Transverse colon (tissue), 4 donors: ENCODE measurements around the genes ASDURF, PMS1, C2orf88 and MFSD6.

DNA sequence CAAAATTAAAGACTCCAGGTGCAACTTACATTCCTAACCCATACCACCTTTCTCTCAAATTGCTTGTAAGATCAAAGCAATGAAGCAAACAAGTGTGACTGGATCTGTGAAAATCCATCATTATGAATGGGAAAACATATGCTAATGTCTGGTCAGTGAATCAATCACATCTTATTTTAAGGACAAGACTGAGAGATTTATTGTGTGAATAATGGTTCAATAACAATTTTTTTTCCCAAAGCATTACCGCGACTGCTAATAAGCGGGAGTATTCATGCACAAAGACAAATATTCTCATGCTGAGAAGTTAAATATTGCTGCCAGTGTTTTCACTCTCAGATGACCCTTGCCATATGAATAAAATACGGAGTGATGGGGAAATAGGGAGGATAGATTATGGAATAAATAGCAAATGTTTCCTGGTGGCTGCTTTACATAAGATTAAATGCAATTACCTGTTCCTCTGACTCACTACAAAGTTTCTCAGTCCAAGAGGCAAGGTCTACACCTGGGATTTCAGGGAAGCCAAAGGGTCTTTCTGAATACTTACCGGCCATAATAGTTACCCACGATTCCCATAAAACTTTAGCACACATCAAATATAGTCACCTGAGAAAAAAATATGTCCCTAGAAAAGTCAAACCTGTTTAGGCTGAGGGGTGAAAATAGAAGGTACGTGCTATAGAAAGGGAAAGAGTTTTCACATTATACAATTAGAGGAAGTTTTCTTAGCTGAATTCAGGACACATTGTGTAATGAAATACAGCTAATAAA lies 59.5 kb downstream of the WDR75 start:
- PRO-cap: bidirectional peak, plus-strand start at position 476 of the sequence, minus-strand start at position 348 of the sequence
- RAMPAGE, long total RNA, 4 experiments: no peak in any of the 4 experiments

DNA sequence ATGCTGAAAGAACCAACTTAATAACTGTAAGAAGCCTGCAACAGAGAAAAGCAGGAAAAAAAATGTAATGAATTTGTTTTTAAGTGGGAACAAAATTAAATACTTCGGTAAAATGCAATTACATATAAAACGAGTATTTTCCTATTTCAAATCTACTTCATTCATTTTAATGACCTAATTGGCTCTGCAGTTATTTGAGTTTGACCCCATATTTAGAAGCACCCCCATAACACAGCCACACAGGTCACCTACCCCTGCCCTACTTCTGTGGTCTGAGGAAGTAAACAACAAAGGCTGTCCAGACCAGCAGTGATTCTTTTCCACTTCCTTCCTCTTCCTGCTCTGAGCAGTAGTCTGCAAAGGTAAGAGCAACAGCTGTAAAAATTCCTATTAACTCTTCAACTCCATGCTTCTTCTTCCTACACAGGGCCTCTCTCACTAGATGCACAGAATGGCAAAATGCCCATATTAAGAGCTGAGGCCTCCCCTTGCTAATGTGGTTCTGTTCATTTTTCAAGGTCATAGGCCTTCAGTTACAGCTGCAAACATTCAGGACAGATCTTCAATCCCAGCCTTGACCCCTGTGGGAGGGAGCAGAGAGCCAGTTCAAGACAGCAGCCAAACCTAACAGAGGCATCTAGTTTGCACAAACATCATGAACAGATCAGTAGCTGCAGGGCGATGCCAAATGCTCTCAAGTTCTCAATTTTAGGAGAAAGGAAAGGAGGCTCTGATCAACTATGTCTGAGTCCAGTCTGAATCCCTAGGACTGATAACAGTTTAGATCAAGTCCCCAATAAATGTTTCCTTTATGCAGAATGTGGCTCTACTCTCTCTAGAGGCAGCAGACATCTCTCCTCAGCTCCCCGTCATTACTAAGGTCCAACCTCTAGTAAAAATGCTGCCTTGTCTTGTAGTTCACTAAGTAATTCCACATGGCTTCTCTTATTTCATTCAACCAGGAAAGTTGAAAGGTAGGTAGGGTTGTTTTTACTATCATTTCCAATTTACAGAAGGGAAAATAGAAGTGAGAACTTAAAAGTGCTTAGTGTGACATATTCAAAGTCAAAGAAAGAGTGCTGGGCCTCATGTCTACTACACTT lies 20.9 kb downstream of the SLC40A1 start:
- PRO-cap: no peak
- RAMPAGE, long total RNA, 4 experiments: no peak in any of the 4 experiments

GRCh38 chr2:189575090-189575570 lies 5.5 kb downstream of the SLC40A1 start:
- PRO-cap: no peak
- RAMPAGE, long total RNA, 4 experiments: no peak in any of the 4 experiments

DNA sequence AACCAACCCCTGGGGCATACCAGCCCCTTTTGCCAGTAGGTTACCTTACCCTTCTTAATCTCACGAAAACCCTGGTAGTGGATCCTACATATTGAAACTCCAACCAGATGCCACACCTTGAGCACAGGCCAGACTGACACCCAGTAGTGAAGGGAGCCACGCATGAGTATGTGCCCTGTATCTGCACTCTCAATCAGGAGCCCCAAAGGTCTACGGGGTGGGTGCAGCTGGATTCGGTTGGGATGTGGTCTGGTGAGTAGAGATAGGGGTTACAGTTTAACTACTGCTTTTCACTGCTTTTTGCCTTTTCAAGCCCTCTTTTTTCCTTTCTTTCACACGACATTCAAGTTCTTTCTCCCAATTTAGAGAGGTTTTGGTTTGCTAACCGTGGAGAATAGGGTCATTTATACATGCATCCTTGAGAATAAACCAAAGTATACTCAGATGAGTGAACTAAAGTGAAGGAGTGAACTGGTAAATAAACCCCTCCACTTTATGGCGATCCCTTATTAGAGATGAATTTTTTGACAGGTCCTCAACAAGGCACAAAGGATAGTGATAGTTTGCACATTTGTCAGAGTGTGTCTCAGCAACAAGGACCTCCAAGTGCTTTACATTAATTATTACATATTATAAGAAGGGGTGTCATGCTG lies 1.4 kb upstream of the SLC40A1 start:
- PRO-cap: no peak
- RAMPAGE, long total RNA, 4 experiments: no peak in any of the 4 experiments

DNA sequence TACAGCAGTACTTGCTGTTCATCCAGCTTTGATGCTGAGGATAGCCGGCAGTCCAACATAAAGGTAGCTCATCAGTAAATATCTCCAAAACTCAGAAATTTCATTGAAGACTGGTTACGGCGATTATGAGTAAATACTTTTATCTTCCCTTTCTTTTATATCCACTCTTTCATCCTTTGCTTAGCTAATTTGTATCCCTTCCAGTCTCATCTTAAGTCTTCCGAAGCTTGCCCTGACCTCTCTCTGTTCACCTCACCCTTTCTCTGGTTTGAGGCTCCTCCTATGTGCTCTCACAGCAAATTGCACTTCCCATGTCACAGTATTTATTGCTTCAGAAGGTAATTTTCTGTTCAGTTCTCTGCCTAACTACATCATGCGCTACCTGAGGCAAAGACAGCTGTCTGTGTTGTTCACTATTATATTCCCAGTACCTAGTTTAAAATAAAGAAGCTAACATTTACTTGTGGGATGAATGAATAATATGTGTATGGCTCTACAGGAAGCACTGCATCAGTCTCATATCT lies 32.1 kb upstream of the ASDURF start:
- PRO-cap: no peak
- RAMPAGE, long total RNA, 4 experiments: no peak in any of the 4 experiments

DNA sequence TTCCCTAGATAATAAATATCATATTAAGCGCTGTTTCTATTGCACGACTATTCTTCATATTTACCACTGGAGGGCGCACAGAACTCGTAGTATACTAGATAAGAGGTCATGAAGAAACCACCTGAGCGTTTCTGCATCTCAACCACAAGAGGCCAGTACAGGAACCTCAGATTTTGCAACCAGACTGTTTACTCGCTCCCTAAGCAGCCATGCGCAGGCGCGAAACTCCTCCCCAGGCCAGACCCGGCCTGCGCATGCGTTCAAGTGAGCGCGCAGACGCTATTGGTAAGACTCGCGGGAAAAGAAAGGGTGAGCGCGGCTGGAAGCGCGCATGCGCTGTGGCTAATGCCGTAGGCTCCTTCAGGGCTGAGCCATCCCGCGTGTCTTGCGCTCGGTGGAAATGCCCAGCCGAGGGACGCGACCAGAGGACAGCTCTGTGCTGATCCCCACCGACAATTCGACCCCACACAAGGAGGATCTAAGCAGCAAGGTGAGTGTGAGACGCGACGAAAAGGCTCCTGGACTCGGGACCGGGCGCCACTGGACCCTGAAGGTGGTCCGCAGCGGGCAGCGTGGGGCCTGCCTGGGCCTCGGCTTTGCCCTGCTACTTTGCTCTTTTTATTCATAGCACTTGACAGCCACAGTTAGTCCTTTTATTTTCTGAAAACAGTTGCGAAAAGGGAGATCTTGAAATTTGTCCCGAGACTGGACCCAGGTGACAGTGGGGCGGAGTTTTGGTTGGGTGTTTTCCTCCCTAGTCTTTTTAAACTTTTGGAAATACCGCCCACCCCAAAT lies at the start of gene ASDURF:
ASDURF (plus strand) TSS at position 339 of the 795 bp plus-strand sequence.
- PRO-cap: bidirectional peak, plus-strand start at position 397 of the sequence, minus-strand start at position 133 of the sequence
- RAMPAGE, long total RNA, 4 experiments: start-site peak on the plus strand in 4 of 4 experiments, centred at positions 348 to 380 of the sequence, 22 to 1,257 reads per replicate

- PRO-cap: bidirectional peak, plus-strand start at chr2:189784518, minus-strand start at chr2:189784307
- RAMPAGE, long total RNA, 4 experiments: start-site peak on the plus strand in 2 of 4 experiments, at chr2:189784458-189784528 at its widest, 16 to 50 reads per replicate; start-site peak on the minus strand in 3 of 4 experiments, at chr2:189784291-189784350 at its widest, 38 to 666 reads per replicate
Measured at GRCh38 chr2:189784214-189785139, at the start of gene PMS1. TSS of gene PMS1 (plus strand) at chr2:189784450.

GRCh38 chr2:189791638-189792187 lies 7.5 kb downstream of the PMS1 start:
- PRO-cap: no peak
- RAMPAGE, long total RNA, 4 experiments: no peak in any of the 4 experiments

- PRO-cap: bidirectional peak, plus-strand start at chr2:190180486, minus-strand start at chr2:190180241; bidirectional peak, plus-strand start at chr2:190180870, minus-strand start at chr2:190180876
- RAMPAGE, long total RNA, 4 experiments: start-site peak on the plus strand in 4 of 4 experiments, at chr2:190180841-190181146 at its widest, 58 to 2,132 reads per replicate
Measured at GRCh38 chr2:190180129-190181451, at the start of gene C2orf88. TSS of gene C2orf88 (plus strand) at chr2:190180863.

- PRO-cap: no peak
- RAMPAGE, long total RNA, 4 experiments: no peak in any of the 4 experiments
Measured at GRCh38 chr2:190354208-190354697, 10.9 kb downstream of the INPP1 start.

- PRO-cap: no peak
- RAMPAGE, long total RNA, 4 experiments: no peak in any of the 4 experiments
Measured at GRCh38 chr2:190356125-190356882, 12.9 kb downstream of the INPP1 start.

DNA sequence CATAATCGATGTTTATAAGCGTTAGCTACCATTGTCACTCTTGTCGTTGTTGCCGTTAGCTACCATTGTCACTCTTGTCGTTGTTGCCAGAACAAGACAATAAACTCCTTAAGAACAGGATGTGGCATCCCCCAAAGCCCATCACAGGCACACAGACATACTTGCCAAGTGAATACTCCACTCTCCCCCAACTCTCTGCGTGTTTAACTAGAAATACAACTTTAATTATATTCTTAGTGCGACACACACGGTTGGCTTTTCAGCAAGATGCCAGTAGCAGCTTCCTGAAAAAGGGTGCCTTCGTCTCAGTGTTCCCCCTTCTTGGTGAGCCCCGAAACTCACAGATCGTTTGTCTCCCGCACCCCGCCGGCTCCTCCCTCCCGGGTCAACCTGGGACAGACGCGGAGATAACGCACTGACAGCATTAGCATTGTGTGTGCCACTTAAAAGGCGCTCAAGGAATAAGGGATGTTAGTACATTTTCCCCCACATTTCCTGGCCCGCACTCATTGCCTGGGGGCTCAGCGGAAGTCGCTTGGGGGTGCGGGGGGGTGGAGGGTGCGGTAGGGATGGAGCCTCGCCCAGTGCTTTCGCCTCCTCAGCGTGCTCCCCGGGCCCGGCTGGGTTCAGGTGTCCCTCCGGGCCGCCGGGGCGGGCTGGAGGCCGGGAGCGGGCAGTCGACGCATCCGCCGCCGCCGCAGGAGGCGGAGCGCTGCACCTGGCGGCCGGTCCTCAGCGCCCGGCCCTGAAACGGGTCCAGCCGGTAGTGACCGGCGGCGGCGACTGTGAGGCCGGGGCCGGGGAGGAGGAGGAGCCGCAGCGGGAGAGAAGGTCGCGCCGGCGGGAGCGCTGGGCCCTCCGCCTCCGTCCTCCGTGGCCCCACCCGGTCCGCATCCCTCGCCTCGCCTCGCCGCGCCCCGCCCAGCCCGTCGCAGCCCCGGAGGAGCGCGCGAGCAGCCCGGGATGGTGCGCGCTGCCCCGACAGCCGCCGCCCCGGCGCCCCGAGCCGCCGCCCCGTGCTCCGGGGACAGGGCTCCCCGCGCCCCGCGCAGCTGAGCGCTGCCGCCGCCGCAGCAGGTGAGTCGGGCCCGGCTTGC lies at the start of gene MFSD6:
MFSD6 (plus strand) TSS at position 929 of the 1,097 bp plus-strand sequence.
- PRO-cap: unidirectional peak, plus-strand start at position 538 of the sequence; bidirectional peak, plus-strand start at position 676 of the sequence, minus-strand start at position 622 of the sequence; bidirectional peak, plus-strand start at position 795 of the sequence, minus-strand start at position 747 of the sequence
- RAMPAGE, long total RNA, 4 experiments: start-site peak on the plus strand in 1 of 4 experiments, centred at position 908 of the sequence, 17 reads per replicate

GRCh38 chr2:190467410-190468122 lies 59.4 kb downstream of the MFSD6 start:
- PRO-cap: no peak
- RAMPAGE, long total RNA, 4 experiments: no peak in any of the 4 experiments

DNA sequence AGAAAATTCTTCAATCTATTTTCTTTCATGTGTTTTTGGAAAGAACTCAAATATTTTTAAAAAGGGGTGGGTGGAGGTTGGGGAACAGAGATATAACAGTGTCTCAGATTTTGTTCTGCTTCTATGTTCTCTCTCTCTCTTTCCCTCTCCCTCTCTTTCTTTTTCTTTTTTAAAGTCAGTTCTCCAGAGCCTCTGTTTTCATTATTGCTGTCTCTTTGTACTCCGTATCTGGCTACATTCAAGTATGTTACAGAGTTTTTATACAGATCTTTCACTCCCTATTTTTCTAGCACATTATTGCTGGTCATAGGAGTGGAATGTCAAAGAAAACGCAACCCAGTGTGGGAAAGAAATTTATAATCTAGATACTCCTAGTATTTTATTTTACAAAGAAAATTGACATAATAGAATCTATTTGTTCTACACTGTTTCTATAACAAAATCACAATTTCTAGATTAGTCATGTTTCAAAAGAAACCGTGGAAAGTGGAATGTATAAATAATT lies 11.2 kb upstream of the NEMP2 start:
- PRO-cap: no peak
- RAMPAGE, long total RNA, 4 experiments: no peak in any of the 4 experiments

DNA sequence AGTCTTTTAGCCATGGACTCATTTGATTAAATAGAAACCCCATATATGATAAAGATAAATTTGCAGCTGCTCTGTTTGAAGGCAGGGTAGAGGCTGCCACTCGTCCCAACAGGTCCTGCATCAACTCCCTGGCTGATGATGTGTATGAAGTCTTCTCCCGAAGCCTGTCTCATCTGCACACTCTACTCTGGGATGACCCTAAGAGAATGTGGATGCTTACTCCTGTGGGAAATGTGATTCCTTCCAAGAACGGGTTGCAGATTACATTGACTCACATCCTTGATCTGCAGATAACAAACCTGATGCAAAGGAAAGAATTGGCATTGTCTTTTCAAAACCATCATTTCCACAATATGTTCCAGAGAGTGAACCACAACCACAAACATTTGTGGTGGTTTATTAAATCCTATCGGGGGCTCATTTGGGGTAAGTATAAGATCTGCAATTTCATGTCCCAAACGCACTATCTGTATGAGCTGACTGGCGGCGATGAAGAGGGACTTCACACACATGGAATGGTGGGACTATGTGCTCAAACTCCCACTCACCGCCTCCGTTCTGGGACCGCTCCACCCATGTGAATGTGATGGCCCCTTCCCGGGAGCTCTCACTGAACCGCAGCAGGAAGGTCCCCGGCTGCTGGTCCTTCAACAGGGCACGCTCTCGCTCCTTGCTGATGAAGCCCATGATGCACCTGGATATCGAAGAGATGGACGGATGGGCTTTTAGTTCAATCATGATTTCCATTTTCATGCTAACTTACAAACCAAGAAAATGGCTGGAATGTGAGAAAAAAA lies 35.5 kb downstream of the STAT1 start:
- PRO-cap: no peak
- RAMPAGE, long total RNA, 4 experiments: no peak in any of the 4 experiments

DNA sequence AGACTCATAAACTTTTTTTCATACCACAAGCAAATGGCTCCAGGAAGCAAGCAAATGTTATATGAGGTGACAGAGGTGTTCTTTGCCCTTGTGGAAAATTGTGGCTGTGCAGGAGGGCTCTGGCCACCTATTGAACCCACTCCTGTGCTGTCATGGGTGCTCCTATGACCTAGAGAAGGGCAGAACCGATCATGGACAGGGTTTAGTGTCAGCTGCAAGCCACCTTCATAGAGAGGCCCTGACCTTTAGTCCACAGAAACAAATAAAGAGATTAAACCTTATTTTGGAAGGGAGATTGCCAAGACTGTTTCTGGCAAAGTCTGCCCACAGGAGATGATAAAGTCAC lies 26.0 kb upstream of the STAT4 start:
- PRO-cap: no peak
- RAMPAGE, long total RNA, 4 experiments: no peak in any of the 4 experiments

DNA sequence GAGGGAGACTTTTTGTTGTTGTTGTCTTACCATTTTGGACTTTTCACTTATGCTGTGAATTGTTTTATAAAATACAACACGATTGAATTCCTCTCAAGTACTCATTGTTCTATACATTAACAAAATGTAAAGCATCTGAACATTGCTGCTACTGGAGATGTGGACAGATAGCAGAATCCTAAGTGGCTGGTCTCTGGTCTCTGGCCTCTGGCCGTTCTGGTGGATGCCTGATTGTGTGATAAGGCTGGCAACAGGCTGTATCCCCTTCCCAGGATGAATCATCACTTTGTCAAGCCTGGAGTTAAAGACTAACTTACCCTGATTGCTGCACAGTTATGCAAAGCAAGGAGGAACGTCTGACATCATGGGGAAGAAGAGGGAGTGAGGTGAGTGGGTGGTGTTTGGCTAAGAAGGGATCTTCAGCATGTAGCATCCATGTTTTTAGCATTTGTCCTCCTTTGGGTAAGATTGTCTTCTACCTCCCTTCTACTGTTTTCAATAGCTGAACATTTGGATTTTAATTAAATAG lies 2.5 kb downstream of the MYO1B start:
- PRO-cap: unidirectional peak, minus-strand start at position 218 of the sequence; unidirectional peak, minus-strand start at position 275 of the sequence
- RAMPAGE, long total RNA, 4 experiments: no peak in any of the 4 experiments

GRCh38 chr2:191264745-191265145 lies 19.5 kb downstream of the MYO1B start:
- PRO-cap: no peak
- RAMPAGE, long total RNA, 4 experiments: no peak in any of the 4 experiments

GRCh38 chr2:191360453-191361277 lies 115.5 kb downstream of the MYO1B start:
- PRO-cap: no peak
- RAMPAGE, long total RNA, 4 experiments: start-site peak on the plus strand in 1 of 4 experiments, at chr2:191360279-191360973 at its widest, 13 reads per replicate

DNA sequence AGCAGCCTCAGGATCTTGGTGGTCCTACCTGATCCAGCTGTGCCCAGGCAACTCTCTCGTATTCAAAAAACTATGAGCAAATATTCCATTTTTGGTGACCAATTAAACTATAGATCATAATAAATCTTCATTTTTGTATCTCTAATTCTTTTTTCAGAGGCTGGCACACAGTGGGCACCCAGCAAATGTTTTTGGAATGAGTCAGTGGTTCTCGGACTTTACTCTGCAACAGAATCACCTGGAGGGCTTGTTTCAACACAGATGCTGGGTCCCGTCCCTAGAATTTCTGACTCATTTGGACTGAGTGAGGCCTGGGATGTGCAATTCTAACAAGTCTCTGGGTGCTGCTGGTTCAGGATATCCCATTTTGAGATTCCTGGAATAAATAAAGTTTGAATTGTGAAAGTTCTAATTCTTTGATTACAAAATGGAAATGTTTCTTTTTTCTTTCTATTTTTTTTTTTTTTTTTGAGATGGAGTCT lies 83.9 kb upstream of the NABP1 start:
- PRO-cap: no peak
- RAMPAGE, long total RNA, 4 experiments: no peak in any of the 4 experiments